Zone of skin (tissue), 1 donor: Measurements from ENCODE around the gene NLGN1.

- RRBS = no CpG with 5 or more reads among the region's 12 CpGs
These were observed 89.0 kb downstream of the TMEM212 start for GRCh38 chr3:171931971-171932774.

GRCh38 chr3:172044894-172045336, 5.5 kb downstream of the FNDC3B start:
- RRBS = no CpG with 5 or more reads among the region's 1 CpG

DNA sequence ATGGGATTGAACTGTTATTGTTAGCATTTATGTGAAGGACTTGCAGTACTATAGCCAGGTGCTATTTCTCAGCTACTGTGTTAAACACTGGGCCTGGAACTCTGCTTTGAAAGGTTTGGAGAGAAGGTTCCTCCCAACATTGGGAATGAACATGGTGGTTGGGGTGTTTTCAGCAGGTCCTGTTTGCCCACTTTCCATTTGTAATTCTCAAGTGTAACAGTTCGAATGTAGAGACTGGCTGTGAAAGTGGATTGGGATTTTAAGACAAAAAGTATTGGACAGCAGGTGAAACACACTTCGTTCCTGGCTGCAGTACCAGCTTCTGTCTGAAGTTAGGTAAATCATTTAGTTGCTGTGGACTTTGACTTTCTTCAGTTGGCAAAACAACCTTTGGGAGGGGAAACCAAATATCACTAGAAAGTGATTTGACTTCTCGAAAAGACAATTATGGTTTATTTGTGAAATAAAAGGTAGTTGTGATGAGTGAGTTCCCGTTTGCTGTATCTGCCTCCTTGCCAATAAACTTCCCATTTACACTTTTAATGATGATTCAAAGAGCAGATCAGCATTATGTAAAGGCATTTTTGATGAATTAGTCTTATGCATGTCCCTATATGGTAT, 33.9 kb downstream of the FNDC3B start:
- RRBS = no CpG with 5 or more reads among the region's 4 CpGs

DNA sequence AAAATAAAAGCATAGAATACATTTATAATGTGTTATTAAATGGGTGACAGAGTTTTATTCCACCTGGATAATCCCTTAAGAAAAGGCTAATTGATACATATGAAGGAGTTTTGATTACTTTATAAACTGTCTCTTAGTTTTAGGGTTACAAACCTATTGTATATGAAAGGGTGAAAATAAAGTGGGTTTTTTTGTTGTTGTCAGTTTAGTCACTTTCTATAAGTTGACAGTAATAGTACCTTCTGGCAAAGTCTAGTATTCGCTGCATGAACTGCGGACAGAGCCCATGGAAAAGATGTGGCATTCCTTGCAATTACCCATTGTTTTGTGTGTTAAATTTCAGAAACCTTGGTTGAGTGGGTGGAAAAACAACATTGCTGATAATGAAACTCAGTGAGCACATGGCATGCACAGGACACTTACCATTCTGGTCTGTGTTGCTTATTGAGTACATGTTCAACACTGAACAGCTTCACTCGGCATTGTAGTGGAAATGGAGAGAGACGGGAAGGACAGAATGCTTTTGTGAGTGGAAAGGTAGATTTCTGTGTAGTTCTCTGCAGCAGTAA, 165.2 kb downstream of the FNDC3B start:
- RRBS = no CpG with 5 or more reads among the region's 4 CpGs

GRCh38 chr3:172247325-172247962, 200.8 kb downstream of the GHSR start:
- RRBS = 100% methylated on average over 2 of the region's 12 CpGs

GRCh38 chr3:172323799-172324903, 124.1 kb downstream of the GHSR start:
- RRBS = no CpG with 5 or more reads among the region's 11 CpGs

GRCh38 chr3:172519614-172520829, 3.2 kb downstream of the TNFSF10 start:
- RRBS = no CpG with 5 or more reads among the region's 11 CpGs

DNA sequence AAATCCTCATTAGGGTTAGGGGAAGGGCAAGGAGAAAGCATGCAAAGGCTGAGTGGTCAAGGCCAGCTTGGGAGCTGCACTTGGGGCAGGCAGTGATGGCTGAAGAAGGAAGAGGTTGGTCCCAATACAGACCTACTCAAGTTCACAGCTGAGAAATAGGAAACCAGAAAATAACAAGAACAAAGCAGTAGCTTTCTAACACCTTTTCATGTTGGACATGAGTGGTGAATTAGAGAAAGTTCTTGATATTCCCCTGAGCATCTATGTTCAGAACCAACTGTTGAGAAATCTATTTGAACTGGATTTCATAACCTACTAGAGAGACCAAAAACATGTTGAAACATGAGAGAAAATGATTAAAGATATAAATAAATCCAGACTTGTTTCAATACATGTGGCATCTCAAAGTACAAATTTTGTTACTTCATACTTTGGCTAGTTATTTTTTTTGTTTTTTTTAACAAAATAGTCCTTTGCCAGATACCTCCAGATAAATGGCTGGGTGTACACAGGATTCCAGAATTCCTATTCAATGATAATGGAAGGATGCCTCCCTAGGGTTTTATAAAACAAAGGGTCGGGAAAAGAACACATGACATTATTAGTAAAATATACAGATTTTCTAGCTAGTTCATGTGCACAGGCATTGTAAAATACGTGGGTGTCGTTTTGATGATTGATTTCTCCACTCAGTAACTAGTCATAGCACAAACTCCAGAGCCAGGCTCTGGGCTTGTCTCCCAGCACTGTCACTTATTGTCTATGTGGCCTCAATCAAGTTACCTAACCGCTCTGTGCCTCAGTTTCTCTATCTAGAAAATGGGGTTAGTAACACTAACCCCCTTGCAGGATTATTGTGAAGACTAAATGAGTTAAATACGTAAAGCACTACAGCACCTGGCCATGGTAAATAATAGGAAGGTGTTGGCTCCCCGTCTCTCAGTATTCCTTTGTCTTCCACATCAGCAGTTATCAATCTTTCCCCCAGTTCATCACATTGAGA, 34.5 kb upstream of the TNFSF10 start:
- RRBS = no CpG with 5 or more reads among the region's 6 CpGs

GRCh38 chr3:172623716-172624171, 87.1 kb downstream of the NCEH1 start:
- RRBS = no CpG with 5 or more reads among the region's 13 CpGs

DNA sequence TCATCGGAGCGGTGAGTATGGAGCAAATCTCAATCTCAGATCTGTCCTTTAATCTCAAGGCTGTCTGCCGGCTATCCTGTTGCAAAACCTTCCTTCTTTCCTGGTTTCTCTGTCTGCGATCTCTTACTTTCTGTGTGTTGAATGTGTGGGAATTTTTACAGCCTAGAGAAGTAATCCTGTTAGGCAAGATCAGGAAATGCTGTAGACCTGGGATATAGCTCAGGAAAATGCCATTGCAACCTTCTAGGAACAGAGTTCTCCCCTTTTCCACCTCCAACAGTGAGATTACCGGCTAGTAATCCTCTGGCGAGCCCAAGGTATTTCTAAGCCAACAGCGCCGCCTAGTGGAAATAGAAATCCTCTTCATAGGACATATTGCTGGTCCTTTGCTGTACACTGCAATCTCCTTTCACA, 44.2 kb downstream of the NCEH1 start:
- RRBS = no CpG with 5 or more reads among the region's 8 CpGs

GRCh38 chr3:172709792-172710593, 874 bp downstream of the NCEH1 start:
- RRBS = 0% methylated on average over 4 of the region's 14 CpGs

DNA sequence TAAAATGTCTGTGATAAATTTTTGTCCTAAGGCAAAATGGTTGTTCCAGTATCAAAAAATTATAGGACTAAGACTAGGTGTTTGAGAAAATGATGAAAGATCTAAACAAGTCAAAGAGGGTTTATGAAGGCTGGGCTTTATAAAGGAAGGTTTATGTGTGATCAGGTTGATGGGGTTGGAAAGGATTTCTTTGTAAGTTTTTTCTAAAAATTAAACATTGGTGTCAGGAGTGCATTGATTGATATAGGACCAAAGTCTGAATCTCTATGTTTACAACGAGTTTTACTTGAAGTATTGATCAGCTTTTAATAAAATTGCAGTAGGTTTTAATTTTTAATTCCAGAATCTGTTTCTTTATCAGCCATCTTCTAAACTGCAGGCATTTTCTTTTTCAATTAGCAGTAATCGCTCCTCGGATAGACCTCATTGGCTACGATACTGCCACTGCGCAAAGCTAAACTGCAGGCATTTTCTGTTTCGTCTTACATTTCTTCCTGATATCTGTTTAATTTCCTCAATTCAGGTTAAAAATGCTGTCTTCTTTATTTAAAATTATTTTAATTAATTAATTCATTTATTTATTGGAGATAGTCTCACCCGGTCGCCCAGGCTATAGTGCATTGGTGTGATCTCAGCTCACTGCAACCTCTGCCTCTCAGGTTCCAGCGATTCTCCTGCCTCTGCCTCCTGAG, 45.7 kb downstream of the ECT2 start:
- RRBS = no CpG with 5 or more reads among the region's 9 CpGs

- RRBS = 2% methylated on average over 31 of the region's 61 CpGs
These were observed at the start of gene NLGN1 for GRCh38 chr3:173397371-173398064. Gene NLGN1, plus strand, starts transcription at chr3:173397744.

DNA sequence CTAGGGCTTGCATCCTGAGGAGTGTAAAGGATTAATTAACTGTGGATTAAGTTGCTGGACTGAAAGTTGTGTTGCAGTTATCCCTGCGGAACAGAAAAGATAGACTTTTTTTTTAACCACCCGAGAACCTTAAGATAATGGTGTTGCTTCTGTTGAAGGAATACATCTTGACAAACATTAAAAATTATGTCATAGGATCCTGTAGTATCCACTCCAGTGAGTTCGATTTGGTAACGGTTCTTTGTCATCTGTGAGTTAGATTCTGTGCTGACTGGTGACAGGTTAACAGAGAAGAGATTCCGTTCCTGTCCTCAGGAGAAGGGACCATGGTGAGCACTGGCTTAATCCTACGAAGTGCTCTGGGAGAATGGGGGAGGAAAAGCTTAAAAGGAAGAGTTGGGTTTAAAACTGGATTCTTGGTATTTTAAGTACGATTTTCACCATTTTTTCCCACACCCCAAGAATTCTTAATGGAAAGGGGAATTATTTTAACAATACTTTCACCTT, 417.2 kb upstream of the NAALADL2 start:
- RRBS = no CpG with 5 or more reads among the region's 7 CpGs

GRCh38 chr3:174448278-174448677, 410.9 kb upstream of the NAALADL2 start:
- RRBS = no CpG with 5 or more reads among the region's 1 CpG

GRCh38 chr3:177021717-177022319, 175.5 kb downstream of the TBL1XR1 start:
- RRBS = no CpG with 5 or more reads among the region's 4 CpGs

DNA sequence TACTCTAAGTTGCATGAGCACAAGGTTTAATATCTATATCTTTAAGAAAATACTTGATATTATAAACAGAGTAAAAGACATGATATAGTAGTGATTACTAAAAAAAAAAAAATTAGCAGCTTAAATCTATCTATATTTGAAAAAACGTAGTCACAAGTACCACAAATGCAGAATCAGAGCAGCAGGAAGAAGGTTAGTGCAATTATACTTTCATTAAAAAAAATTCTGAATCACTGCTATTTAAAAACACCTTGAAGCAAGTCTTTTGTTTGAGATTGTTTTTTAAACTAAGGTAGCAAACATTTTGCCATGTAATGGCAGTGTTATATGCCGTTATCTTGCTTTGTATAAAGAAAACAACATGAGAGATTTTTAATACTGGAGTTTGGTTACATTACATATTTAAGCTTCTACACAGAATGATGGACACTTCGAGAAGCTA, 173.3 kb downstream of the TBL1XR1 start:
- RRBS = no CpG with 5 or more reads among the region's 3 CpGs

DNA sequence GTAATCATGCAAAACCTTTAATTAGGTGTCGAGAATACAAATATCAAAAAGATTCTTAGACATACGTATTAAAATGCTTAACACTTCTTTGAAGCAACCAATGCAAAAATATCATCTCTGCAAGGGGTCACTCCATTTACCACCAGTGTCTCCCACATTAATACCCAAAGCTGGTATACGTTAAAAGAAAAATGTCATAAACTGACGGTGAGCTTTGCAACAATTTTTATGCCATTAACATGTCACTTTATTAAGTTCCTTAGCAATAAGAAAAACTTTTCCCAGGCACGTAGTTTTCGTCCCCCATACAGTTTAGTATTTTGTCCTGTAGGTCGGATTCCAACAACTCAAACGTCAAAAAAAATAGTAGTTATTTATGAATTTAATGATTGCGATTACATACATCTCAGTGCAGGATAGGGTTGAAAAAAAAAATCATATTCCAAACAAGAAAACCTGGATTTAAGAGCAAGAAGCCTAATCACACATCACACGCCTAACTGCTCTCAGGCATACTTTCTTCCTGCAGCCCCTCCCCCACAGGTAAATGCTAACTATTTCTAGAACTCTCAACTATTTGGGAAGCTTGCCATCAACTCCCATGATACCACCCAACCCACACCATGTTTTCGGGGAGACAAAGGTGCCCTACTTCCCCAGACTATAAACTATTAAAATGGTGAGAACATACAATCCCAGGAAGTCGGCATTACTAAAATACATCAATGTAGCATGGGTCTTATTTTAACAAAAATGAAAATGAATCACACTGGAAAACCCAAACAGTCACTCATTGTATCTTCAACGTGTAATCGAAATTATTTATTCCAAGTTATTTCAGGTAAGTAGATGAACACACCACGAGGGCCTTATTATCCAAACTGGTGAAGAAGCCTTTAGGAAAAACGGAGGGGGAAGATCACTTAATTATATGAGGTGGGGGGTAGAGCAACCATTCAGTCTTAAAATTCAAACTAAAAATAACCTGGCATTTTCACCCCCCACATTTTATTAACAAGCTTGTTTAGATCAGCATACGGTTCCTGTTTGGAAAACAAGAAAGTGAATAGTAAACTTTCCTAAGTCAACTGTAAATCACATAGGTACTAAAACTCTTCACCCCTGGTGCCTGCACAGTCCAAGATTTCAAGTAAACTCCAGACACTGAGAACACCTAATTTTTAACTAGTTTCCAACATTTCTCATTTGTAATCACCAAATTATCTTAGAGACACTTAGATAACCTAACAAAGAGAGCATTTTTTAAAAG, 2.1 kb downstream of the TBL1XR1 start:
- RRBS = no CpG with 5 or more reads among the region's 17 CpGs

GRCh38 chr3:177279475-177279731, 82.1 kb upstream of the TBL1XR1 start:
- RRBS = no CpG with 5 or more reads among the region's 4 CpGs

DNA sequence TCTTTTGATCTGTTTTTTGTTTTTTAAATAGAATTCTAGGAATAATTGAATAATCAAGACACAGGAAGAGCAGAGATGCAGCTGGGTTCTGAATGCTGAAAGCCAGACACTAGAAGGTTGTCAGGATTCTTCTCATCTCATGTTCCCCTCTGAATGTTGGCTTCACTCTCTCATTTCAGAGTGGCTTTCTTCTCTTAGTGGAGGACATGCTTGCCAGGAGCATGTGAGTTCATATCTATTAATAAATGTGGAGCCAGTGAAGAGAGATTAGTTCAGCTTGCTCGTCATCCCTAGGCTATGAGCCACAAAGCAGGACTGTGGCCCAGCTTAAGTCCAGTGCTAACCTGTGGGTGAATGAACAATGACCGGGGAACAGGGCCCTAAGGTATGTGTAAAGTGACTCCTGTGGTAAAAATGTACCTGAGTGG, 96.8 kb upstream of the TBL1XR1 start:
- RRBS = no CpG with 5 or more reads among the region's 2 CpGs